HTR-8/SVneo (cell line): ENCODE measurements around the genes HPF1 and HPGD.

DNA sequence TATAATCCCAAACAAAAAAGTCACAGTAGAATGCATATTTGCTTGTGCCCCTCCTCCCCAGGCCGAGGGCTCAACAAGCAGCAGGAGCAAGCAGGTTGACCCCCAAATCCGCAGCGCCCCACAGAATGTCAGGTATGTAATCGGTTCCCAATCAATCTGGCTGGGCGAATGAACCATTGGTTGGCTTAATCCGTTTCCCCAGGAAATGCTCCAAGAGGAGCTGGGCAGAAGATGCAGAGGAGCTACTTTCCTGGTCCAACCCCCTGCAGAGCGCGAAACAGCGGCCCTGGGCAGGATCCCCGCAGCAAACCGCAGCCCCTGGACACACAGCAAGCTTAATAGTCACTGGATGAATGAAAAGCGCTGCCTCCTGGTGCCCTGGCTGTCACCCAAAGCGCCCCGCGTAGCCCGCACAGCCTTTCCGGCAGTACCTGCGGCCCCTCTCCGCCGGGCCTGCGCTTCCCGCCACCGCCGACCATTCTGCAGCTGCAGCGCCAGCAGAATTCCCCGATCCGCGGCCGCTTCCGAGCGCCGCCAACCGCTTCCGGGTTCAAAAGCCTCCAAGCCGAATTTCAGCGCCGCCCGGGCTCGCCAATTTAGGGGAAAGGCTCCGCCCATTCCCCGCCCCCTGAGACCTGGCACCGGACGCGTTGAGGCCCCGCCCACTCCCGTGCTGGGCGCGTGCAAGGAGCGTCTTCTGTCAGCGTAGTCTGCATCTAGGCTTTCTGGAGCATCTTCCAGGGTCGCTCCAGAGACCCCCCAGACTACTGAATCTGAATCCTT is at the start of gene HPF1:
Gene HPF1, minus strand, starts transcription at position 546 of the 783 bp plus-strand sequence.
- RRBS: 1% methylated on average over 11 of the region's 51 CpGs

GRCh38 chr4:170039864-170040186 is 13.6 kb upstream of the MFAP3L start:
- RRBS: no CpG with 5 or more reads among the region's 5 CpGs

- RRBS: no CpG with 5 or more reads among the region's 3 CpGs
These were observed 1.1 kb downstream of the AADAT start for GRCh38 chr4:170088649-170089124.

DNA sequence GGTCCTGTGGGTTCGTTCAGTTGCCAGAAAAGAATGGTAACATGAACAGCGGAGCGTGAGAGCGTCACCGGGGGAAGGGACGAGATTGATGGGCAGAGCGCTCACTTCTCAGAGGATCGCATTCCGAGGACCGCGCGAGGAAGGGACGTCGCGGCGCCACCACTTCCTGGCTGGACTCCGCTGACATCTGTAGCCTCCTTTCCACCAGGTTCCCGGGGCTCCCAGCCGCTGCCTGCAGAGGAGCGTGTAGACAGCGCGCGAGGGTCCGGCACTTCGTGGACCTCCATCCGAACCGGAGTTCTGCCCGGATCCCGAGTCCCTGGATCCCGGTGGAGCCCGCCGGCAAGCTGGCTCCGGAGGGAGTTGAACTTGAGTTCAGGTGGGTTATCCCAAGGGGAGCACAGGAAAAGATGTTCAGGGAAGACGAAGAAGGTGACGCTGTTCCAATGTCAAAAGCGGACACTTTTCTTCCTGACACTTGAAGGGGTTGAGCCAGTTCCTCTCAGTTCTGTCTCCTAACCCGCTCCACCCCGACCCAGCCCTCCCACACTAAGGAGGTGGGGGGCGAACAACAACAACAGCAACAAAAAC is 503 bp downstream of the GALNTL6 start:
- RRBS: 73% methylated on average over 7 of the region's 39 CpGs

DNA sequence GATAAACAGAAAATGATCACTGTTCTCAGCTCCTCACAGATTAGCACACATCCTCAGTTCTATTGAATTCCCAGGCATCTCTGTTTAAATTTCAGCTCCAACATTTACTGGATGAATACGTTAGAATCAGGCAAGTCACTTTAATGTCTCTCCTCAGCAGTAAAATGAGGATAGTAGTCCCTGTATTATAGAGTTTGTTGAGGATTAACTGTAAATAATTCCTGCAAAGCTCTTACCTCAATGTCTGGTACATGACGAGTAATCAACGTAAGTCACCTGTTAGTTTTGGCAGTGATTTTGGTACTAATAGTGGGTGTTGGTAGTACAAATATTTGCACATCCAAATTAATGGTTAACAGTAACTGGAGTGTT is 189.8 kb upstream of the GALNT7 start:
- RRBS: no CpG with 5 or more reads among the region's 3 CpGs

DNA sequence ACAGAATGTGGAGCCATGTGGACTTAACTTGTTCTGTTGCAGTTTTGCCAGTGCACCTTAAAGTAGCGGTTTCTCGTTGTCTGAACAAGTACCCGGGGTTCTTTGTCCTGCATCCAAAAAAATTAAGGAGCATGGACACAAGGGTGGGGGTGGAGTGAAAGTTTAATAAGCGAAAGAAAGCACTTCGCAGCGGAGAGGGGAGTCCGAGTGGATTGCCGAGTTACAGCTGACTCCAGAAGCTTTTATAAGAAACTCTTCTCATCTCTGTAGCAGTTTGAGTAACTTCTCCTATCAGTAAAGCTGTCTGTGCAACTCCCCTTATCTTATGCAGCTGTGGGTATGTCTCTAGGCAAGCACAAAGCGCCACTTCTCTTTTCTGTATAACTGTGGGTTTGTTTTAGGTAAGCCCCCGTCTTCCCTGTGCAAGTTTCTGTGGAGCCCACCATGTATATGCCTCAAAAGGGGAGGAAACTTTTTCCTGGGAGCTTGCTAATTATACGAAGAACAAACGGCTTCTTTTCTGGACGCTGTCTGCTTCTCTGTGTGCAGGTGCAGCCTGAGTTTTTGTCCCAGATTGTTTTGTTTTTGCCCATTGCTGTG is 52.2 kb downstream of the HMGB2 start:
- RRBS: no CpG with 5 or more reads among the region's 13 CpGs

GRCh38 chr4:173331412-173332581 is 2.4 kb downstream of the HMGB2 start:
- RRBS: no CpG with 5 or more reads among the region's 10 CpGs

GRCh38 chr4:173517633-173518430 is 12.2 kb downstream of the HAND2 start:
- RRBS: 88% methylated on average over 16 of the region's 27 CpGs

DNA sequence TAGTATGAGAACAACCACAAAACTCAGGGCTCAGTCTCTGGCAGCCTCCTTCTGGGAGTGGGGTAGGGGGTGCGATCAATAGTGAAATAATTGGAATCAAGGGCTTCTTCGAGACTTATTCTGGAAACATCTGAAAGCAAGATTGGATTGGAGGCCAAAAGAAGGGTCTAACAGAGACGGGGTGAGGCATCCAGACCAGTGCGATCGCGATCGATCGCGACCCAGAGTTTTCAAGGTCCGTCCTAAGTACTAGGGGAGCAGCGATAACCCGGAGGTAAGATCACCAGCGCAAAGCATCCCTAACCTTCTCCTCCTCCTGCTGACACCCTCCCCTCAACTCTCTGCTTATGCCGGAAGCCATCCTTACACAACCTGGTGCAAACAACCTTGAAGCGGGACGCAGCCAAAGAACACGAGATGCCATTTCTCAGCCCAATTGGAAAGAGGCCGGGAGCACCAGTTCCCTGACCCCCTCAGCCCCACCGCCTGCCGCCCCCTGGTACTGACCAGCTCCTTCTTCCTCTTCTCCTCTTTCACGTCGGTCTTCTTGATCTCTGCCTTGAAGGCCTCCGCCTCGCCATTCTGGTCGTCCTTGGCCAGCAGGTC is 1.7 kb downstream of the HAND2 start:
- RRBS: 20% methylated on average over 4 of the region's 25 CpGs

DNA sequence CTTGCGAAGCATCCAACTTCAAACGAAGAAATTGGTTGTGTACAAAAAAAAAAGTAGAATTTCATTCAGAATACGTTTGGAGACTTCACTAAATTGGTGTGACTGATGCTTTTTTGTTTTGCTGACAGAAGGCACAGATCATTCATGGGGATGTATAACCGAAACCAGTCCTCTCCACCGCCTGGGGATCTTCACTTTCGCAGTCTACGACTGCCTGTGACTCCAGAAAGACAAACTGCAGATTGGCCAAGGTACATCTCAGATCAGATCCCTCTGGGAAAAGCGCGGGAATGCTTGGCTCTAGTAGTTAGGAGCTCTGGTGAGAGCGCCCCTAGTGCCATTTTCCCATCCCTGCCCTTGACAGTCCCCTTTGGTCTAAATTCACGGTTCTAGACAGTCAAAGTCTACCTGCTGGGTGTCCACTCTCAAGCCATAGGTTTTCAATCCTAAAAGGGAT is 6.7 kb upstream of the HAND2 start:
- RRBS: no CpG with 5 or more reads among the region's 11 CpGs

DNA sequence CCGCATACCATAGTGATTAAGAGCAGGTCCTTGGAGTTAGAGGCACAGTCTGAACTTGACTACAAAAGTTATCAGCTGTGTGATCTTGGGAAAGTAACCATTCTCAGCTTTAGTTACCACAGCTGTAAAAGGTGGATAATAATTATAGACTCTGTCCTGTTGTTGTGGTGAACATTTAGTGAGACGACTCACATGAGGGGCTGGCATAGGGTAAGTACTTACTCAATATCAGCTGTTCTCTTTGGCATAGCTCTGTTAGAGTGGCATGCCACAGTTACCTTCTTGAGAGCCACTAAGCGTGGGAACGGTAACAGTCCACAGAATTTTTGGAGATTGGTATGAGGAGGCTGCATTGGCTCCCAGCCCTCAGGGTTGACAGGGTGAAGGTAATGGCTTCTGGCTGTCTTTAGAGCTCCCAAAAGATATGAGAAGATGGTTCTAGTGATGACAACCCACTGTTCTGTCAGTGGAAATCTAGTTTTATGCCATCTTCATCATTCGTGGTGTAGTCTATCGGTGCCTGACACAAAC is 13.3 kb upstream of the HAND2 start:
- RRBS: no CpG with 5 or more reads among the region's 6 CpGs

DNA sequence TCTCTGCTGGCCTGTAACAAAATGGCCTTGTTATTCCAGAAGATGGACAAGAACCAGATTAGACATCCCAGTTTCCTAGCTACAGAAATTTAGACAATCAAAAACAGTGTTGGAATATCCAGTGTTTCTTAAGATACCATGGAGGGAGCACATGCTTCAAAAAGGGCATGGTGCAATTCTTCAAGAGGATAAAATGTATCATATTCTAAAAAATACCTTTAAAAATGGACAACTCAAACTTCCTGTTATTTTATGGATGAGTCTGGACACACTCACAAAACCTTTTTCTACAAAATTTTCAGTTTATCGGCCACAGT is 294.4 kb downstream of the FBXO8 start:
- RRBS: no CpG with 5 or more reads among the region's 1 CpG

GRCh38 chr4:174318267-174318848 is 34.6 kb downstream of the CEP44 start:
- RRBS: no CpG with 5 or more reads among the region's 3 CpGs

GRCh38 chr4:174521885-174522216 is 437 bp downstream of the HPGD start:
- RRBS: no CpG with 5 or more reads among the region's 8 CpGs

- RRBS: 2% methylated on average over 35 of the region's 60 CpGs
These were observed at the start of gene HPGD for GRCh38 chr4:174522217-174523003. Gene HPGD (minus strand): TSS chr4:174522488.

DNA sequence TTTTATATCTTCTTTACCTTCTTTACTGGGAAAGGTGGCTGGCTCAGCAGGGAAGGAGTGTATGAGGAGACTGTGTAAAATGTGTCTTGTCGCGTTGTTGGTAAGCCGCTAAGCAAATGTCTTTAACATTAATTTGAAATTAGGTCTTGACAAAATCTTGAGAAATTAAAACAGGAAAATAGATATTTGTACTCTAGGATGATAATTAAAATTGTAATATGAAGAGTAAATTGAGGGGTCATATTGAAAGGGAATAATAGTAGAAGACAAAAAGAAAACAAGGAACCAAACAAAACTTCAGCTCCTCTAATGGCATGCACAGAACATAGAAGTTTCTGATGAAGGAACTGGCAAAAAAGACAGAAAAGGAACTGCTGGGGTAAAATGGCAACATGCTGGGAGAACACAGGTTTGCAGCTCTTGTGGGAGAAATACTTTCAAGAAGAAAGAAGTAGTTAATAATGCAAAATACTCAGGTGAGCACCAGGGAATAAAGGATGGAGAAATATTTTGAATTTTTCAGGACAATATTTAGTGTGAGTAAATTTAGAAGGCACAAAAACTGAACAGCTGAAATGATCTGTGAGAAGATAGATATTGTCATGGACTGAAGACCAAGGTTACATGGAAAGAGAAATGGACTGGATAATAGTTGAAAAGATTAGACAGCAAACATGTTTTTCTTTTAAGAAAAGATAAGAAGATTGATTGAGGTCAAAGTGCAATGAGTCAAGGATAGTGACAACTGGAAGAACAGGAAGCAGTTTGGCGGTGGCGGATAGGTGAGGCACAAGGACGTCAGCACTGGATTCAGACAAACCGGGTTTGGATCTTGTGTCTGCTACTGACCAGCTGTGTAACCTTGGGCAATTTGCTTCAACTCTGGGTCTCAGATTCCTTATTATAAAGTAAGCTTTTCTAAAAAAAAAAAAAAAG is 1.7 kb upstream of the HPGD start:
- RRBS: no CpG with 5 or more reads among the region's 7 CpGs

DNA sequence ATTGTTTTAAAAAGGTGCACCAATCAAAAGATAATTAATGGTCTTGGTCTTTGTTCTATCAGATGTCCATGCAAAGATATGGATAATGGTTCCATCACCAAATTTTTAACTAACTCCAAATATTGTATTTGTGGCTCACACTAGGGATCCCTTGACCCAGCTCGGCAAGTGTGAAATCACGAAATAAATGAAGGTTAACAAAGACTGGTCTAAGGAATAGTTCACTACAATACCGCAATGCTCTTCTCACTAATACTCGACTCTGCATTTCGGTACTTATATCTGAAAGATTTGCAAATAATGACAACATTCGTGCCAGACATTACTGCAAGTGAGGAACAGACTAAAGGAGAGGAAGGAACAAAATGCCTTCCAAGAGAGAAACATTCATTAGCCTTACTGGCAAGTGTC is 343 bp downstream of the GPM6A start:
- RRBS: no CpG with 5 or more reads among the region's 6 CpGs

GRCh38 chr4:176439436-176440105 is 119.8 kb downstream of the SPCS3 start:
- RRBS: no CpG with 5 or more reads among the region's 5 CpGs

GRCh38 chr4:176498769-176499290 is 179.1 kb downstream of the SPCS3 start:
- RRBS: no CpG with 5 or more reads among the region's 4 CpGs